SJSA1 (cell line): ENCODE measurements around the genes SLC25A19 and TMEM94.

- RAMPAGE, long total RNA = no peak
Observed at GRCh38 chr17:74839047-74839600, 20.6 kb downstream of the GRIN2C start.

DNA sequence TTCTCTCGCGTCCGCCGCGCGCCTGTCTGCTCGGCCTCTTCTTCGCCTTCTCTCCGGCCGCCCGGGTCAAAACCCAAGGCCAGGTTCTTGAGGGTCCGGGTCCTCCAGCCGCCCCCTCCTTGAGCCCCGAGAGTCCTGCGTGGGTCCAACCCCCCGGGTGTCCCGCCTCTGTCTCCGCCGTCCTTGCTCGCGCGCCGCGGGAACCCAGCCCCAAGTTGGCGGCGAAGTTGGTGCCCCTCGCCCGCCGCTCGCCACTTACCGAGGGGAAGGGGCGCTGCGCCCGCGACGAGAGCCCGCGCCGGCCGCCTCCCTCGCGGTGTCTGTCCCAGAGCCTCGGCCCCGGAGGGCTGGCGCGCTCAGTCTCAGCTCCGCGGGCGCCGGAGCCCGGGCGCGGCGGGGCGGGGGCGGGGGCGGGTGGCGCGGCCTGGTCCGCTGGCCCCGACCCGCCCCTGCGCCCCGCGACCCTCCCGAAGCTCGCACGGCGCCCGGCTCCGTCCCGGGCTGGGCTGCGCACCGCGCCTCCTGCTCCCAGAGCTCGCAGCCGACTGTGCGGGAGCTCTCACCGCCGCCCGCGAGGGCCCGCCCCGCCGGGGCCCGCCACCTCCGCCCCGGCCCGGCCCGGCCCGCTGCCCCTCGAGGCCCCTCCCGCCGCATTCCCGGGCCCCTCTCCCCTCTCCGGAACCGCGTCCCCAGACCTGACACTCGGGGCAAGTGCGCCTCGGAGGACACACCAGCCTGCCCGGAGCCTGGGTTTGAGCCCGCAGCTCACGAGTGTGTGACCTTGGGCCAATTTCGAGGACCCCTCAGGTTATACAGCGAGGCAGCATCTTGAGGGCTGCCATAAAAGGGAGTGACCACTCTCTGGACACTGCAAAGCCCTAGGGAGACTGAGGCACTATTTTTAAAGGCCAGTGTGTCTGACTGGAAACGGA, 1.8 kb upstream of the GRIN2C start:
- RAMPAGE, long total RNA = no peak

GRCh38 chr17:74874061-74874556, 1.3 kb upstream of the FDXR start:
- RAMPAGE, long total RNA = no peak

- RAMPAGE, long total RNA = no peak
Observed at GRCh38 chr17:74883082-74883837, 10.2 kb downstream of the FADS6 start.

- RAMPAGE, long total RNA = no peak
Observed at GRCh38 chr17:75011734-75012276, 665 bp upstream of the MRPL58 start.

GRCh38 chr17:75013666-75013984, 1.2 kb downstream of the MRPL58 start:
- RAMPAGE, long total RNA = no peak

DNA sequence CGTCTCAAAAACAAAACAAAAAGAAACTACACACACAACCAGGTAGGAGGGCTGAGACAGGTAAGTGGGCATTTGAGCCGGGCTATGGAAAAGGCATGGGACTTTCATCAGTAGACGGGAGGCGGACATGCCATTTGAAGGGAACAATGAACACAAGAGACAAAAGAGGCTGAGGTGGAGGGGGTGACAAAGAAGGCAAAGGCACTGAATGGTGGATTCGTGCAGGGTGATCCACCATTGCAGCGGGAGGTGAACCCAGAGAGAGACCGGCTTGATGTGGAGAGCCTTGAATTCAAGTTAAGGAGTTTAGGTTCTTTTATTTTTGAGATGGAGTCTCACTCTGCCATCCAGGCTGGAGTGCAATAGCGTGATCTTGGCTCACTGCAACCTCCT, 9.4 kb downstream of the MRPL58 start:
- RAMPAGE, long total RNA = no peak

DNA sequence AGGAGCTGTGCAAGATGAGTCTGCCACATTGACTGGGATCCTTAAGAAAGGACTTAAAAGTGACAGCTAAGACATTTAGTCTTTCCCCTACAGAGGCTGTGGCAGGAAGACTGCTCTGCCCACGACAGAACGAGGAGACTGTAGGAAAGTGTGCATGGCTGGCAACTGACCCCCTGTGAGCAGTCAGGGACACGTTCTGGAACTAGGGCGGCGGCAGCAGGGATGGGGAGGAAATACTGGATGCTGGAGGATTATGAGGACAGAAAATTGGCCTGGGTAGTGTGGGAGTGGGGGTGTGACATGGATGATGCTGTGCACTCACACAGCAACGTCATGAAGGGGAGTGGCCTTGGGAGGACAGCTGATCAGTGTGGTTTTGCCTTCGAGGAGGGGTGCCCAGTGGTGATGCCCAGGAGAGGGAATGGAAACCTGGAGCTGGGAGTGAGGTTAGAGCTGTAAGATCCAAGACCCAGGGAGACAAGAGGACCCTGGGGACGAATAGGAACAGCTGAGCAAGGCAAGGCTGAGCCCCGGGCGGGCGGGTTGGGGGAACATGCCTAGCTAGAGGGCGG, 14.5 kb downstream of the ATP5PD start:
- RAMPAGE, long total RNA = no peak

DNA sequence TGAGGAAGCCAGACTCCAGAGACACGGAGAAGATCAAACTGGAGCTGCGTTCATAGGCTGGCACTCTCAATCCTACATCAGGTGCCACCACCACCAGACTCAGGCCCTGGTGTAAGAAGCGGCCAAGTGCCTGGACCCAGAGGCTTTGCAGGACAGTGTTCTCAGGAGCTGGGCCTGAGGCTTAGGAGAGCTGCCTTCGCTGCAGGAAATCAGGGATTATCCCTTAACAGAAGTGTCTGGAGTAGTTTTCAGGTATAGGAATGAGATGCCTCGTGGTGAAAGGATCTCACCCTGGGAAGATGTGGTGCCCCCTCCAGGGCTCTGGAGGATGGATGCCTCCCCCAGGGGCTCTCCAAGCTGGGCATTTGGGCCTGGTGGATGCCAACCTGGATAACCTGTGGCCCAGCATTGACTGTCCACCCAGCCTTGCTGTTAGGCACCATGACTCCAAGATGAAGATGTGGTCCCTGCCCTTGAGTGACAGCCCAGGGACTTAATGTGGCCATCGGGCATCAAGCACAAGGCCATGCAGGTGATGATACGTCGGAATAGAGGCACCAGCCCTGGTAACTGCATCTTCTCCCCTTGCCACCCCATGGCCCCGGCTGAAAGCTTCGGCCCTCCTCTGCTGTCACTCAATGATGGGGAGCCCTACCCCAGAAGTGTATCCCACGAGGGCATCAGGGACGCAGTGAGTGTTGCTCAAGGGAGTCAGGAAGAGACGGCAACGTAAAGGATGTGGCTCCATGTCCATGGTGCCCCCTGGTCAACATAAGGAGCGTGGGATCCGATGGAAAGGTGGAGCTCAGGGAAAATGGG, 2.1 kb downstream of the NT5C start:
- RAMPAGE, long total RNA = no peak

GRCh38 chr17:75137103-75137302, 5.5 kb upstream of the NT5C start:
- RAMPAGE, long total RNA = no peak

GRCh38 chr17:75145088-75145581, 9.2 kb downstream of the JPT1 start:
- RAMPAGE, long total RNA = no peak

GRCh38 chr17:75152542-75153139, 1.7 kb downstream of the JPT1 start:
- RAMPAGE, long total RNA = no peak

DNA sequence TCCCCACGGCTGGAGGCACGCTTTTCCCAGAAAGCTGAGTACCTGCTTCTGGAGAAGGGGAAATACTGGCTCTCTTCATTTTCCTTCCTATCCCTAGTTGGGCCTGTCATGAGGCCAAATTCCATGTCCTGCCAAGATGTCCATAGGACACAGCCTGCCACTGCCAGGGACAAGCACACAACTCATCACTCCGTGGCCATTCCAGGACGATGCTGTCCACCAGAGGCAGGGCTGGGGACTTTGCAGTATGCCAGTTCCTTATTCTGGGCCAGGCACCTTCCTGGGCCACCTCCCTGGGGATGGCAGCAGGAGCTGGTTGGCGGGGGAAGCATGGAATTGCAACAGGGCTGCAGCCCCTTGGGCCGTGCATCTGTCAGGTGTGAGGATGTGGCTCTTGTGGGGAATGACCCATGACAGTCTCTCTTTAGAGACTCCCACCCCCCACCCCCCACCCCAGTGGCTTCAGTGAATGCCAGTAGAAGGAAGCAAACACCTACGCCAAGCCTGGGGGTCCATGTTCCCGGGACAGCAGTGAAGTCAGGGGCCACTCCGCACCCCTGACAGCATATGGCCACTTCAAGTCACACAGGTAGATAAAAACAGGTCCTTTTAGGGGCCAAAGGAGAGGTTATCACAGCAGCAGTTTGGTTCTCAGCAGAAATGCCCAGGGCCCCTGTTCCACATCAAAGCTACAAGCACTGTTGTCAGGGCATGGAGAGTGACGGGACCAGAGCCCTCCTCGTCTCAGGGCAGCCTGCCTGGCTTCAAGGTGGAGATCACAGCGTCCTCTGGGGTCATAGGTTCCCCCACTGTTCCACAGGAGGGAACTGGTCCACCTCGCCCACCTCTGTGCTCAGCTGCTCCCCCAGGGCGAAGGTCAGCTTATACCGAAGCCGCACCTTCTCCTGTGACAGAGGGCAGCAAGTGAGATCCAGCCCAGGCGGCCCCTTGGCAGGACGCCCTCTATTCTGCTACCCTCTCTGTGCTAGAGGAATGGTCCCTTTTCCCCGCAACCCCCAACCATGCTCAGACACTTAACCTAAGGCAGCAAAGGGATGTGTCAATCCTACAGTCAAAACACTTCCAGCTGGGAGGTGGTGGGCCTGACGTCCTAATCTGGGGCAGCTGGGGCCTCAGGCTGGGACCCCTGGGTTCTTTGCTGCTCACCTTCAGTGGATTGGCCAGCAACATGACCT, 23.5 kb downstream of the GGA3 start:
- RAMPAGE, long total RNA = no peak

- RAMPAGE, long total RNA = no peak
Observed at GRCh38 chr17:75260509-75261447, 628 bp downstream of the GGA3 start.

GRCh38 chr17:75271632-75272389, 780 bp upstream of the MIF4GD start:
- RAMPAGE, long total RNA = no peak

DNA sequence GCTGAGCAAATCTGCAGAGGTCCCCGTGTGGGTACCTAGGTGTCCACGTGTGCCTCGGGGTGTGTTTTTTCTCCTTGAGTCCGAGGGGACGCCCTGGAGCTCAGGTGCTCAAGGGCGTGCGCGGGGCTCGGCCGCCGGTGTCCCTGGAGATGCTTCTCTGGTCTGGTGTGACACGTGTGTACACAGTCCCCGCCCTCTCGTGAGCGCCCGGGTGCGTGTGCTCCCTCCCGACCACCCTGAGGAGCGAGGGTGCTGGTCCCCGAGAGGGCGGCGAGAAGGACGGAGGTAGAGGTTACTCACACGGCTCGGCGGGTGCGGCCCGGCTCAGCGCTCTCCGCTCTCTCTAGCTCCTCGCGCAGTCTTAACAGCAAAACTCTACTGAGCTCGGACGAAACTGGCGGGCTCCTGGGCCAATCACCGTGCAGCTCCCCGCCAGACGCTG, at the start of gene SLC25A19:
Gene SLC25A19, minus strand, starts transcription at position 380 of the 442 bp plus-strand sequence.
- RAMPAGE, long total RNA = no peak

DNA sequence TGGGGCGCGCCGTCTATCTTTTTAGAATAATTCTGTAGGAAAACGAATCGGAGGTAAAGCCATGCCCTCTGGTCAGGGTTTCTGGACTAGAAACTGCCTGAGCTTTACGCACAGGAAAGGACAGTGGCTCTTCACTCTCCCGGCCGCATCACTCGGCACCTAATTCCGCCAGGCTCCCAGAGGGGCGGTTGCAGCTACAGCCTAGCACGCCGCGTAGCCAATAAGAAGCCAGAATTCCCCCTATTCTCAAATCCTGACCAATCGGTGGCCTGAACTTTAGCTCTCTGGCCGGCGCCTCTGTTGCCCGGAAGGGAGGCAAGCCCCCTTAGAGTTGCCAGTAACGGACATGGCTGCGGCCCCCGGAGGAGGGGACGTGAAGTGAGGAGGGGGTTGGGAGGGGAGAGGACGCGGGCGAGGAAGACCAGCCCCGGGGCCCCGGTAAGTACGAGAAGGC, at the start of gene TMEM94:
Gene TMEM94, plus strand, starts transcription at position 322 of the 454 bp plus-strand sequence.
- RAMPAGE, long total RNA = no peak

GRCh38 chr17:75524380-75524866, 1.1 kb upstream of the LLGL2 start:
- RAMPAGE, long total RNA = no peak

GRCh38 chr17:75548864-75549739, 23.6 kb downstream of the LLGL2 start:
- RAMPAGE, long total RNA = no peak

GRCh38 chr17:75556981-75557484, 30.6 kb upstream of the MYO15B start:
- RAMPAGE, long total RNA = no peak